AG08470 (cell line): ENCODE data around the genes GARIN2, ATP6V1D, RDH12 and ZFYVE26.

- RRBS = no CpG with 5 or more reads among the region's 6 CpGs
Measured at GRCh38 chr14:64950219-64950659, 7.7 kb upstream of the GPX2 start.

DNA sequence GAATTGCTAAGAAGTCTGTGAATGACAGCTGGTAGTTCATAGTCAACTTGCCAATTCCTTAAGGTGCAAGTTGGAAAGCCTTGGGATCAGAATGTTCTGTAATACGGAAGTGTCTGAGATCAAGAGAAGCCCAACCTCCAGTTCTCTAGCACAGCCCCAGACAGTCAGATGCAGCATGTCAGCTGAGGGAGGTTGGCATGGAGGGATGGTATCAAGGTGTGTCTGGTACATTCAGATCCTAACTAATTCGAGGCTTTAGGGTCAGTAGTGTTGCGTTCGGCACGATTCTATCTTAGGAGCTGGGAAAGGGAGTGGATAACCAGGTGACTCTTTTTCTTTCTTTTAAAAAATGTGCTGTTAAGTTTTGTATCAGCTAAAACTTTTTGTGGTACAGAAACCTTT is 38.3 kb downstream of the FNTB start:
- RRBS = no CpG with 5 or more reads among the region's 5 CpGs

DNA sequence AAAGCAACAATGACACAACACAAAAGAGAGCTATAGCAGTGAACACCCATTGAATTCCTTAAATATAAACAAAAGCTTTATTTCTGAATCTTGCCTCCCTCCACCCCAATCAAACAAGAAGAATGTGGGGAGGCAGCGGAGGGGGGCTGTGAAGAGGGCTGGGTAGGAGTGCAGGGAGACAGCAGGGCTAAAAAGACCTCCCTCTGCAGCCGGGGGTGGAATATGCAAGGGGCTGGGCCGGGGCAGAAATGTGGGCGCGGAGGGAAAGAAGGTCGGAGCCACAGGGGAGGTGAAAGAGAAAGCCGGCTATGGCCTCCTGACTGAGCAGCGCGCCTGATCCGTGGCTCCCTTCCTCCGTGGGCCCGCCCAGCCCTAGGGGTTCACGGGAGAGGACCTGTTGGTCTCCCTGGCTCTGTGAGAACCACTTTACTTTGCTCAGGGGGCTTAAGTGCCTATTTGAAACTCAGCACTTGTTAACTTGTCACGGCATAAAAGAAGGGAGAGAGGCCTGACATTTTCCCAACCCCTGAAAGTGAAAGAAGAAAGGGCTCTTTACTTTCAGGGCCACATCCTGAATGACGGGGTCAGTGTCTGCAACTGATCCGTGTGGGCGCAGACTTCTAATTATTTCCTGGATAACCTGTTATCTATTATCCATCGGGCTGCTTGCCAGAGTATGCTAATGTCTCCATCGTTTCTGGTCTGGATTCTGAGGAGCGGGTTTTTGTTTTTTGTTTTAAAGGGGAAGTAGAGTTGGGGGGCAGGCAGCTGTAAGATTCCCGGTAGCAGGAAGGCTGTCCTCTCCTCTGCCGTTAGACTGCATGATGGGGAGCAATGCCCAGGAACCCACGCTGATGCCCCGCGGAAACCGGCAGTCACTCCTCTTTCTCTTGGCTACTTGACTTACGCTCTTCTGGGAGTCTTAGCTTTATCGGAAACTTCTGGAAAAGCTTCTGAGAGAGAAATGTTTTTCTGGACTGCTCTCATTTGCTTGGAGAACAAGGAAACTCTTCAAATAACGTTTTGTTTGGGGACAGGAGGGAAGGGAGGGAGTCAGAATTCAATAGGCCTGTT is 127.5 kb upstream of the MAX start:
- RRBS = 5% methylated on average over 11 of the region's 29 CpGs

GRCh38 chr14:65282537-65283177 is 129.9 kb upstream of the FUT8 start:
- RRBS = 17% methylated on average over 1 of the region's 10 CpGs

- RRBS = no CpG with 5 or more reads among the region's 3 CpGs
Measured at GRCh38 chr14:65335535-65335859, 77.0 kb upstream of the FUT8 start.

DNA sequence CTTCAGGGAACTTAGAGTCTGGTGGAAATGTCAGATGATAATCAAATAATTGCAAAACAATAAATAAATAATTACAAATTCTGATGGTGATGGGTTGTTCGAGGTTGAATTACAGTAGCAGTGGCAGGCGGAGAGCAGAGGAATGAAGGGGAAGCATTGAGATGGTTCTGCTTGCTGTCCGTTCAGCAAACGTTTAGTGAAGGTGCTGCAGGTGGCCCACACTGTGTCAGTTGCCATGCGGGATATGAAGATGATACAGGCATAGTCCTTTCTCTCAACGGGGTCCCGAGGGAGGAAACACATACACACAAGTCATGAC is 385.1 kb downstream of the FUT8 start:
- RRBS = no CpG with 5 or more reads among the region's 7 CpGs

DNA sequence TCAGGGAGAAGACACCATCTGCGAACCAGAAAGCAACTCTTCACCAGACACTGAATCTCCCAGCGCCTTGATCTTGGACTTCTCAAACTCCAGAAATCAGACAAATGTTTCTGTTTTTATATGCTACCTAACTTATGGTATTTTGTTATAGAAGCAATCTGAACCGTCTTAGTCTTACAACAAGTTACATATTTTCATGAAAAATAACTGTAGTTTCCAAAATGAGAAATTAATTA is 486.2 kb downstream of the FUT8 start:
- RRBS = no CpG with 5 or more reads among the region's 3 CpGs

DNA sequence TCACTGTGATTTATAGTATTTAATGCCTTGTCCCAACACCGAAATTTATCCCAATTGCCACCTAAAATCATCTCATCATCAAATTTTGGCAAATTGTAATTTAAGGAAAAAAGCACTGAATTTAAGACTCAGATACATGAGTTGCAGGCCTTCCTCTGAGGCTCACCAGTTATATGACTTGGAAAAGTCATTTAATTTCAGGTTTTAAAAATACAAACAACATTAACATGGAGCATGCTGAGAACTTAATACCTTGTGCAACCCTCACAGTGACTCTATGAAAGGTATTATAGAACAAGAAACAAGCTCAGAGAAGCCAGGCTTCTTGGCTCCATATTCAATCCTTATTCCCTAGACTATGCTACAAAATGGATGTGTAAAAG is 9.0 kb downstream of the CCDC196 start:
- RRBS = no CpG with 5 or more reads among the region's 1 CpG

- RRBS = no CpG with 5 or more reads among the region's 9 CpGs
Measured at GRCh38 chr14:66587844-66588966, 80.3 kb downstream of the GPHN start.

- RRBS = no CpG with 5 or more reads among the region's 8 CpGs
Measured at GRCh38 chr14:67189250-67189686, at the start of gene GARIN2. Gene GARIN2 (plus strand): TSS chr14:67189440.

GRCh38 chr14:67359275-67360135 is at the start of gene ATP6V1D:
Gene ATP6V1D (minus strand): TSS chr14:67359804.
- RRBS = 2% methylated on average over 8 of the region's 56 CpGs

GRCh38 chr14:67701662-67701946 is at the start of gene RDH12:
Gene RDH12 (plus strand): TSS chr14:67701886.
- RRBS = no CpG with 5 or more reads among the region's 3 CpGs

DNA sequence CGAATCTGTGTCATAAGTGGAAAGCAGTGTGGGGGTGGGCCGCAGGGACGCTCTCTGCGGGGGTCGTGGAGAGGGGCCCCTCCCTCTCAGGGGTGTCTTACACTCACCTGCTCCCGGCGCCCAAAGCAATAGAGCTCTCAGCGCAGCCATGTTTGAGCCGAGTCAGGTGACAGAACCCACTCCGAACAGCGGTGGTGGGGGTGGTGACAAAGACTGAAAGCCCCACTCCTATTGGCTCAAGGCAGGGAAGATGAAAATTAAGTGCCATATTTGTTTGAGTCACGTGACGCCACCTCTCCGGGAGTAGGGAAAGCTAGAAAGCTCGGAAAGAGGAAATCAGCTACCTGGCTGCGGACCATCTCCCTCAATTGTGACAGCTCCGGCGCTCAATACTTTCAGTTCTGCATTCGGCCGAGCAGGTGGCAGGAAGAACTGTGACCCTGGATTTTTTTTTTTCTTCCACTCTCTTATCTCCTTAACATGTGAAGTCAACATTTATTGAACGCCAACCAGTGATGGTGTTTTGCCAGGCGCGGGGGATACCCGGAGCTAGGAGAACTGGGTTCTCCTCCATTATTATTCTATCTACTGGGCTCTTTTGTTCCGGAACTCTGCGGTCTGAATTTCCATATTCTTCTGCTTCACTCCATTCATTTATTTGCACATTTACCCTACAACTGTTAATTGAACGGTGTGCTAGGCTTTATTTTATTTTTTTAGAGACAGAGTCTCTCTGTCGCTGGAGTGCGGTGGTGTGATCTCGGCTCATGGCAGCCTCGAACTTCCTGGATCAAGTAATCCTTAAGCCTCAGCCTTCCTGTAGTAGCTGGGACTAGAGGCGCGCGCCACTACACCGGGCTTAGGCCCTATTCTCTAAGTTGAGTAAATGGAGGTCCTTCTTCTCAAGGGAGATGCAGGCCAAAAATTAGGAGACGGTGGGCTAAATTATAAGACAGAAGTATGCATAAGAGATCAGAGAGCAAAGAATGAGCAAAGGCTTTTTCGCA is at the start of gene ZFYVE26:
TSS of gene ZFYVE26 (minus strand) at position 164 of the 1,007 bp plus-strand sequence.
- RRBS = 4% methylated on average over 5 of the region's 37 CpGs

DNA sequence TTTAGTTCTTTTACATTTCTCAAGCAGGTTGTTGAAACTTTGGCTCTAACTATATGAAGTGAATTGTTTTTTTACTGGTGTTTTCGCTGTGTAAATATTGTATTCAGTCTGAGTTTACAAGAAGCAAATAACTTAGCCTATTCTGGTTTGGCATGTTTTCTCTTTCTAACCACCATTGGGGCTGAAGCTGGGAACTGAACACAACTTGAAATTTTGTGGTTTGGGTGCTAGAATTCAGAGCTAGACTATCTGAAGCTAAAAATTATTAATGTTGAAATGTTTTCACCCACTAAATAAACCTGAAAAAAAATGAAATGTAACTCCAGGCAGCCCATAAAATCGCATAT is 37.2 kb downstream of the RAD51B start:
- RRBS = no CpG with 5 or more reads among the region's 2 CpGs

DNA sequence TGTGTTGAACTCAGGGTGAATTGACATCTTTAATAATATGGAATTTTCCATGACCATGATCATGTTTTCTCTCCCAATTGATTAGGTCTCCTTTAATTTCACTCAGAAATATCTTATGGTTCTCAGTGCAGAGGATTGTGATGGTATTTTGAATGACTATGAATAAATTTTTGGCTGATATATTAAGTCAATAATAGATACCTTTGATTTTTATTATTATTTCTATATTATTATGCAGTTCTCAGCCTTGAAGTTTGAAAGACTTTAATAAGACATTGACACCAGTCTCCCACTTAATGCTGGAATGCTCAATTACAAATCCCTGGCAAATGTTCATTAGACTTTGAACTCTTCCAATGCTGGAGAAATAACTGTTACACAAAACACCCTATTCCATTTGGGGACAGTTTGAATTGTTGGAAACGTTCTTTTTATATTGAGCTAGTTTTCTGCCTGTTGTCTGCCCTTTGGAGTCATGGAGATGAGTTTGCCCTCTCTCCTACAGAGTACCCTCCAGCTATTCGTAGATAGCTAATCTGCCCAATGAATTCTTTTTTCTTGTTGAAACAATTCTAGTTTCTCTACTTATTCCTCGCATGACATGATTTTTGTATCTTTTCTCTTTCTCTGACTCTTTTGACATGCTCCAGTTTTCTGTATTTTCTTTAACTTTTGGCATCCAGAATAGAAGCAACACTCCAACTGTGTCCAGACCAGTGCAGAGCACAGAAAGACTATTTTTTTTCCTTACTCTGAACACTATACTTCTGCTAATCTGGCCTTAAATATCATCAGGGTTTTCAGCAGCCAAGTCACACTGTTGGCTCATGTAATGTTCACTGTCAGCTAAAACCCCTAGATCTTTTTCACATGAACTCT is 379.2 kb downstream of the RAD51B start:
- RRBS = no CpG with 5 or more reads among the region's 3 CpGs

GRCh38 chr14:68199595-68200423 is 380.2 kb downstream of the RAD51B start:
- RRBS = no CpG with 5 or more reads among the region's 10 CpGs

DNA sequence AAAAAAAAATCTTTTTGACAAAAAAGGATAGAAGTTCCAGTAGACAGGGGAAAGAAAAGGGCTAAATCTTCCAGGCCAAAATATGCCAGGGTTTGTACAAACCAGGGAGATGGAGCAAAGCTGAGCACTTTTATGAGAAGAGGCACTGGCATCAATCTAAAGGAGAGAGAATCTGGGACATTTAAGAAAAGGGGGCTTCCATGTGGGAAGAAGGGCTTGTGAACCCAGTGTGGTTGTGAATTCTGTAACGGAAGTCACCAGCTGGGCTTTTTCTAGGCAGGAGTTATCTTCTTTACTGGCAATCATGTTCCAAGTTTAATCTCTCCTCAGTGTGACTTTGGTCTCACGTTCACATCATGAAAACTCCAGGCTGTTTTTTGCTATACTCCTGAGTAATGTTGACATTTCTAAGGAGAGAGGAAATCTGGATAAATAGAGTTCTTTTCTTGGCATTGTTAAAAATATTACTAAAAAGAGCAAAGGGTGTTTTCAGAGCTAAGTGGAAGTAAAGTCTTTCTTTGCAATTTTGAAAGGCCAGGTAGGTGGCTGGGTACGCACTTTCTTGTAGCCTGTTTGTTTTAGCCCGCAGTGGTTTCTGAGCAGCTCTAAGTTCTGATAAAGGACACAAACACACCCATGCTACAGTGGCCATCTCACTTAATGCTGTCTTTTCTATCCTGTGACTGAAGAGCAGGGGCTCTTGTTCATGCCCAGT is 426.9 kb downstream of the RAD51B start:
- RRBS = no CpG with 5 or more reads among the region's 4 CpGs

DNA sequence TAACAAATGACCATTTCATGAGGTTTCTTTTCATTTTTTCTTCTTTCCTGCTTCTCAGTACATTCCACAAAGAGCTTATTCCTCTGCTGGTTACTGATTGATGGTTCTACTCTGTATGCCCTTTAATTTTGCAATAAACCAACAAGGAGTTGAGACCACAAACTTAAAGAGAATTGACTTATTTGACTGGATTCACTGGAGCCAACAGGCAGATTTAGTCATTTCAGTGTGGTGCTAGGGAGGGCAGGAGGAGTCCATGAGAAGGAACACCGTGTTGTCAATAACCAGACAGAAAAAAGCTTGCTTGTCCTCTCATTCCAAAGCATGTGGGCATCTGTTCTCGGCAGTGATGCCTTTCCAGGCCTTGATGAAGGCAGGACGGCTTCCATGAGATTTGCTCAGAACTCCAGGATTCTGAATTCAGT is 459.4 kb downstream of the RAD51B start:
- RRBS = no CpG with 5 or more reads among the region's 3 CpGs

- RRBS = no CpG with 5 or more reads among the region's 6 CpGs
Measured at GRCh38 chr14:68362750-68363202, 430.1 kb downstream of the ZFP36L1 start.

GRCh38 chr14:68518720-68519570 is 273.9 kb downstream of the ZFP36L1 start:
- RRBS = no CpG with 5 or more reads among the region's 7 CpGs